Mammary microvascular endothelial cell (primary cell): Measurements from ENCODE around the genes IKZF3, MED24 and CDC6.

GRCh38 chr17:39755421-39755819 is 17.7 kb downstream of the GRB7 start:
- RAMPAGE, long total RNA: no peak

DNA sequence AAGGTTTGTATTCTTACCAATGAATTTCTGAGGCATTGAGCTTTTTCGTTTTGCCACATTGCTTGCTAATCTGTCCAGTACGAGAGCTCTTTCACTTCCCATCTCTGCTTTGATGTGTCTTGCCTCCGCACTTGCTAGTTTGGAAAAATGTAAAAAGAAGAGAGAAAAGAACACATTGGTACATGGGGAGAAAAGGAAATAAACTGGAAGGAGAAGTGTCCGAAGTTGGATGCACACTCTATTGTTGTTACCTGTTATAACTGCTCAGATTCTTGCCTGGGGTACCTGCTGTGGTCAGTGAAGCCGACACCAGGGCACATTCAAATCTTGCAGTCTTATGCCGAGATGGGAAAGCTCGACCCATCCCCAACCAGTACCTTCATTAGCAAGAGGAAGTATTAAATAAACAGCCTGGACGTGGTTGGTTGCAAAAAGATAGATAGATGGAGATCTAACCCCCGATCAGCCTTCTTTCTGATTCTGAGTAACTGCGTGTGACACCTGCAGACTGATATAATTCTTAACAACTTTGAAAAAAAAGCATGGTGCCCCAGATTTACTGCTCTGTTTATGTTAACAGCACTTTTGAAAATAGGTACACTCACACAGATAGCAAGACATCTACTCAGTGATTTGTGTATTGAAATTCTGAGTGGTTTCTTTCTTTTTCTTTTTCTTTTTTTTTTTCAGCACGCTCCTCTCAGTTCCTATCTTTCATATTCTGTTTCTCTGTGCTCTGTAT is 40.1 kb downstream of the GRB7 start:
- RAMPAGE, long total RNA: no peak

DNA sequence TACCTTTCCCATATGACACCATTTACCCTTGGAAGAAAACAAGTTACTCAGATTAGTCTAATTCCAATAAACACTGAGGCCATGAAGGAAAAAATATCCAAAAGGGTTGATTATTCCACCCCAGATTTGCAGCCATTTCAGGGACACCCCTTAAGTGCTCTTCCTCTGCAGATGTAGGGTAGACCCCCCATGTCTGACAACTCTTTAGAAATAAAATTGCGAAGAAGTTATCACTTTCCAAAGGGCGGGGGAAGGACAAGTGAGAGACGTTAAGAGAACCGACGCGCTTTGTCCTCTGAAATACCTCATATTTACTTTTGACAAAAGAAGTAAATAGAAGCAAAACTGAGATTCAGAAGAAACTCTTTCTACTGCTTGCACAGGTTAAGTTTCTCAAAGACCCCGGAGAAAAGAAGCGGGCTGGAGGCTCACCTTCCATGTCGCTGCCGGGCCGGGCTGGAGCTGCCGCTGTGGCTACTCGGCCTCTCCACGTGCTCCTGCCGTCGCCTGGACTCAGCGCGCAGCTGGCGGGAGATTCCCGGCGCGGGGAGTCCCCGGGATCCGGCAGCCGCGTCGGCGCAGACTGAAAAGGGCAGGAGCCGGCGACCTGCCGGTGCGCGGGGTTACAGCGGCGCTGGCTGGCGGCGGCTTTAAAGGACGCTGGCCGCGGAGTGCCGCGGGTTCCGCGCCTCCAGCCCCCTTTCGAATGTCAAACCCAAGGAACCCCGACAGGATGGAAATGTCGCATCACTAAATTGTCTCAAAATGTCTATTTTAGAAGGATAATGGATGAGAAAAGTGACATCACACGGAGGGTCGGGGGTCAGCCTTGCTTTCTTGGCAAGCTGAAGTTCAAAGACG is at the start of gene IKZF3:
TSS of gene IKZF3 (minus strand) at position 625 of the 861 bp plus-strand sequence.
- RAMPAGE, long total RNA: no peak

GRCh38 chr17:39934302-39934734 is 6.8 kb downstream of the LRRC3C start:
- RAMPAGE, long total RNA: no peak

GRCh38 chr17:39997509-39998474 is 17.2 kb downstream of the PSMD3 start:
- RAMPAGE, long total RNA: no peak

- RAMPAGE, long total RNA: no peak
Observed at GRCh38 chr17:40014393-40014930, 778 bp upstream of the CSF3 start.

DNA sequence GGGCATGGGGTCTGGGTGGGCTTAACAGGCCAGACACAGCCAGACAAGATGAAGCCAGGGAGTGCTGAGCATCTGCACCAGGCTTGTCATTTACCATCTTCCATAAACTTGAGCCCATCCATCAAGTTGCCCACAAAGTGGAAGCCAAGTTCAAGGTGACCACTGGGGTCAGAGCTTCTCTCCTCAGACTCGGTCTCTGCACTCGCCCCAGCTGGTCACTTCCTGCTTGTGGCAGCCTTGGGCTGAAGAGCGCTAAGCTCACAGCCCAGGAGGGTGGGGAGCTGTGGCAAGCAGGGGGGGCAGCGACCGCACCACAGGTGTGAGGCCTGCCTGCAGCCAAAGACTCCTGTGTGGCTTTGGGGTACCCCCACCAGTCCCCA is 2.9 kb downstream of the CSF3 start:
- RAMPAGE, long total RNA: no peak

DNA sequence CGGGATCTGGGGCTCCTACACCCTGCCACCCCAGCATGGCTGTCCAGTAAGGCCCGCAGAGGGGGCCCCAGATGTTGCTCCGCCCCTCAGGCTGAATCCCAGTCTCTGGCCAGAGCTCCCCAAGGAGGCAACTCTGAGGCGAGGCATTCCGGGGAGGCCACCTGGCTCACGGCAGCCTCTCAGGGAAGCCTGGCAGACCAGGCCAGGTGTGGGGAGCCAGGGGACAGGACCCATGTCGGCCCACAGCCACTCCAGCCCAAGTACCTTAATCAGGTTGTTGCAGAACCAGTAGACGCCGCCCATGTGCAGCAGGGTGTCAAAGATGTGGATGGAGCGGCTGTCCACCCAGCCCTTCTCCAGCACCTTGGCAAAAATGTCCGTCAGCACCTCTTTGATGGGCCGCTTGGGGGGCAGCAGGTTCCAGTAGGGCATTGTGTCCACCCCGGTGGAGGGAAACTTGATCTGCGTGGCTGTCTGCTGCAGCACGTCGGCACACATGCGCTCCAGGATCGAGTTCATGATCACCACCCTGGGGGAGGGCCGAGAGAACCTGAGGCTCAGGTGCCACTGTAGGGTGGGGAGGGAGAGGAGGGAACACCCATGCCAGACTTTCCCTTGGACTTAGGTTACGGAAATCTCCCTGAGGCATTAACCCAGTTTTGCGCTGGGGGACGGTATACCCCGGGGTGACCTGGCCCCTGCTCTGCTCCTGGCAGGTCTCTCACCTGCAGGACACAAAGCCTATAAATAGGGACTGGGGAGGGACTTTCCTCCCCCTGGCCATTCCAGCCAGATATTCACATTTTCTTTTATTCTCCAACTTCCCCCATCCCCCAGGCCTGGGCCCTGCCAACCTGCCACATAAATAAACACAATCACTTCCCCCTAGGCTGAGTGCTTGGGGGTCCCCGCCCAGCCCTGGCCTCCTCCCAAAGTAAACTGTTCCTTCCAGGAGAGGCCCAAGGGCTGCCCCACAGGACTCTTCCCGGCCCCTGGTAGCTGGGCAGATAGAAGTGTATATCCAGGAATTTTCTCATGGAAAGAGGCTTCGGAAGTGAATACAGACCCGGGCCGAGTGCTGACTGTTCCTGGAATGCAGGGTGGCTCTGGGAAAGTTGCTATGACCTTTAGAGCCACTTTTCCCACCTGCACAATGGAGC is 8.0 kb downstream of the CSF3 start:
- RAMPAGE, long total RNA: start-site peak on the minus strand centred at position 735 of the sequence, 122 bp wide, 104 and 53 reads in 2 replicates

GRCh38 chr17:40025644-40026382 is 10.6 kb downstream of the CSF3 start:
- RAMPAGE, long total RNA: no peak

DNA sequence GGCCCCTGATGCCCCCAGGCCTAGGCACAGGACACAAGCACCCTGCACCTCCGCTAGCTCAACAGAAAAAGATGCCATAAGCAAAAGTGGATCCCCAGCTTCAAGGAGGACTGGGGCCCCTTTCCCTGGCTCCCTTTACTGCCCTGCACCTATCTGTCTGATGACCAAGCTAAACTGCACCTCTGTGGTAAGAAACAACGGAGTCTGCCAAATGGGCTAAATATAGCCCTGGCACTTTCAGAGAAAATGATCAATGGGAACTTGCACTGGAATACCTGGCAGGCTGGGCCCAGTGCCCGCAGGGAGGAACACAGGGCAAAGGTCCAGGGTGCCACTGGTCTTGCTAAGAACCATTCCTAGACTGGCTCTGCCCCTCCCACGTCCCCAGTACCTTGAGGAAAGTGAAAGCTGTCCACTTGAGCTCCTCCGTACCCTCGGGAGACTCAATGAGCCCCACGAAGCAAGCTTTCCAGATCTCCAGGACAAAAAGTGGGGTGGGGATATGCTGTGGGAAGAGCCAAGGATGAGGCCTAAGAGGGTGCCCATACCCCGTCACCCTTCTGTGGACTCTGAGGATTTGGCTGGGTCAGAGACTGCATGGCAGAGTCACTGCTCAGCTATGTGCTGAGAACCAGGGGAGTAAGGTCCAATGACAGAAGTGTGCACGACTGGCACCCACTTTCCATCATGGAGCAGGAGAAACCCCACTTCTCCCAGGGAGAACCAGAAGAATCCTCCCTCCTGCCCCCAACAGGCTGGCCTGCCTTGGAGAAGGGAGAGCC is 17.2 kb downstream of the CSF3 start:
- RAMPAGE, long total RNA: no peak

- RAMPAGE, long total RNA: start-site peak on the minus strand at chr17:40054361-40054431, 159 and 74 reads in 2 replicates
Observed at GRCh38 chr17:40054078-40055021, at the start of gene MED24. Gene MED24, minus strand, starts transcription at chr17:40054408.

GRCh38 chr17:40074183-40074847 is 11.6 kb downstream of the THRA start:
- RAMPAGE, long total RNA: no peak

- RAMPAGE, long total RNA: no peak
Observed at GRCh38 chr17:40087973-40089001, 12.1 kb downstream of the NR1D1 start.

DNA sequence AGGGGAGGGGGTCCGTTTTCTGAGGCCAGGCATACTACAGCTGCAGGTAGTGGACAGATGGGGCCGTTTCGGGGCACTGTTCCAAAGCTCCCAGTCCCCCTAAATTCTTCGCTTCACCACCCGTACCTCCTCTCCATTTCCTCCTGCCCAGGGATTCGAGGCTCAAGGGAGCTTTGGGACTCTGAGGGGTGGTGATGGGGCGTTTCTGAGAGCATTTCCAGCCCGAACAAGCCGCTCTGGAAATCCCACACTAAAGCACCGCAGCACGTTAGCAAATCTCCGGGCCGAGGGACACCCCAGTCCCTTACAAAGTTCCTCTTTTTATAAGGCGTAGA is 747 bp downstream of the NR1D1 start:
- RAMPAGE, long total RNA: no peak

GRCh38 chr17:40109985-40110992 is 9.9 kb upstream of the NR1D1 start:
- RAMPAGE, long total RNA: no peak

DNA sequence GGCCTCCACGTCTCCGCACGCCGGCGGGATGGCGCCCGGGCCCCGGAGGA is 474 bp downstream of the MSL1 start:
- RAMPAGE, long total RNA: no peak

GRCh38 chr17:40124219-40124843 is 2.6 kb downstream of the MSL1 start:
- RAMPAGE, long total RNA: no peak

GRCh38 chr17:40125886-40126494 is 4.2 kb downstream of the MSL1 start:
- RAMPAGE, long total RNA: no peak

GRCh38 chr17:40286985-40288031 is at the start of gene CDC6:
Gene CDC6, plus strand, starts transcription at chr17:40287879.
- RAMPAGE, long total RNA: start-site peak on the plus strand at chr17:40287882-40287937, 249 and 87 reads in 2 replicates

- RAMPAGE, long total RNA: no peak
Observed at GRCh38 chr17:40319596-40320696, 11.0 kb downstream of the RARA start.